K562 (cell line): ENCODE data around the genes KRTAP19-8 and URB1.

- RAMPAGE, long total RNA, result no peak
- RRBS, result no CpG with 5 or more reads among the region's 3 CpGs
PRO-cap:
- standard, result no peak
- CoPRO, capped RNA only, 2 experiments, result no peak in any of the 2 experiments
- CoPRO, capped and uncapped RNA, 2 experiments, result no peak in any of the 2 experiments
- CoPRO, uncapped RNA only, 2 experiments, result no peak in any of the 2 experiments
CAGE:
- cytosol, long polyA plus RNA, result no peak
- long polyA plus RNA, result no peak
- nucleolus, long total RNA, result no peak
- nucleus, long polyA plus RNA, result no peak
These were observed at the start of gene KRTAP19-8 for GRCh38 chr21:31038348-31038823. TSS of gene KRTAP19-8 (minus strand) at chr21:31038476.

DNA sequence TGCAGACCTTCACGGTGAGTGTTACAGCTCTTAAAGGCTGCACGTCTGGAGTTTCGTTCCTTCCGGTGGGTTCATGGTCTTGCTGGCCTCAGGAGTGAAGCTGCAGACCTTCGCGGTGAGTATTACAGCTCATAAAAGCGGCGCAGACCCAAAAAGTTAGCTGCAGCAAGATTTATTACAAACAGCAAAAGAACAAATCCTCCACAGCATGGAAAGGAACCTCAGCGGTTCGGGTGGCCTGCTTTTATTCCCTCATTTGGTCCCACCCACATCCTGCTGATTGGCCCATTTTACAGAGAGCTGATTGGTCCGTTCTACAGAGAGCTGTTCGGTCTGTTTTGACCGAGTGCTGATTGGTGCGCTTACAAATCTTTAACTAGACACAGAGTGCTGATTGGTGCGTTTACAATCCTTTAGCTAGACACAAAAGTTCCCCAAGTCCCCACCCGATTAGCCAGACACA, 49.6 kb upstream of the KRTAP19-8 start:
- RAMPAGE, long total RNA, result no peak
- RRBS, result no CpG with 5 or more reads among the region's 16 CpGs
PRO-cap:
- standard, result no peak
- CoPRO, capped RNA only, 2 experiments, result no peak in any of the 2 experiments
- CoPRO, capped and uncapped RNA, 2 experiments, result no peak in any of the 2 experiments
- CoPRO, uncapped RNA only, 2 experiments, result no peak in any of the 2 experiments
CAGE:
- cytosol, long polyA plus RNA, result no peak
- long polyA plus RNA, result no peak
- nucleolus, long total RNA, result no peak
- nucleus, long polyA plus RNA, result no peak

- RAMPAGE, long total RNA, result no peak
- RRBS, result no CpG with 5 or more reads among the region's 16 CpGs
PRO-cap:
- standard, result no peak
- CoPRO, capped RNA only, 2 experiments, result no peak in any of the 2 experiments
- CoPRO, capped and uncapped RNA, 2 experiments, result no peak in any of the 2 experiments
- CoPRO, uncapped RNA only, 2 experiments, result no peak in any of the 2 experiments
CAGE:
- cytosol, long polyA plus RNA, result no peak
- long polyA plus RNA, result no peak
- nucleolus, long total RNA, result no peak
- nucleus, long polyA plus RNA, result no peak
These were observed 4.3 kb upstream of the SOD1 start for GRCh38 chr21:31655095-31655604.

DNA sequence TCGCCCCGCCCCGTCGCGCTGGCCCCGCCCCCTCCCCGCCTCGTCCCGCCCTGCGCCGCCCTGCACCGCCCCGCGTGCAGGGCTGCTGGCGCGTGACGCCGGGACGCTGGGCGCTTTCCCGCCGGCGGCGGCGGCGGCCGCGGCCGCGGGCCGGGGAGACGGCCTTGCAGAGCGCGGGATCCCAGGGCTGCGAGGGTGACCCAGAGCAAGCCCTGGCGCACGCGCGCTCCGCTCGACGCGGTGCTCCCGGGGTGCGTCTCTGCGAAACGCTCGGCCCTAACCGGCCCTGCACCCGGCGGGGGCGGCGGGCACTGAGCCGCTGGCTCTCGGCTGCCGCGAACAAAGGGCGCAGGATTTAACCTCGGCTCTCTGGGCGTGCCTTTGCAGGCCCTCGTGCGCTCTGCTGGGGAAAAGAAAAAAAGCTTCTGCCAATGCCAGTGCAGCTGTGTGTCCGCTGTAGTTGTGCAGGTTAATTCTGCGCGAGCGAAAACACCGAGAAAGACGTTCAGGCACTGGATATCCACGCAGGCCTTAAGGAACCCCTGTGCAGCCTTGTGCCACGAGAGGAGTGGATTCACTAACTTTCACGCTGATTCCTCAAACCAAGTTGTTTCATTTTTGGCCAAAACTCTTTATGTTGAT, 362 bp upstream of the SCAF4 start:
- RAMPAGE, long total RNA, result no peak
- RRBS, result 6% methylated on average over 19 of the region's 71 CpGs
PRO-cap:
- standard, result bidirectional peak, plus-strand start at position 143 of the sequence, minus-strand start outside the sequence; bidirectional peak, plus-strand start at position 437 of the sequence, minus-strand start at position 328 of the sequence
- CoPRO, capped RNA only, 2 experiments, result peak in 2 of 2 experiments; most common plus-strand start position 113 of the sequence (in 2)
- CoPRO, capped and uncapped RNA, 2 experiments, result peak in 2 of 2 experiments; most common plus-strand start position 113 of the sequence (in 2)
- CoPRO, uncapped RNA only, 2 experiments, result peak in 2 of 2 experiments; most common plus-strand start position 113 of the sequence (in 1)
CAGE:
- cytosol, long polyA plus RNA, result start-site peak on the plus strand centred at position 170 of the sequence, 185 bp wide, 12 and 5 reads in 2 replicates
- long polyA plus RNA, result no peak
- nucleolus, long total RNA, result no peak
- nucleus, long polyA plus RNA, result start-site peak on the plus strand centred at position 89 of the sequence, 9 bp wide, 5 and 8 reads in 2 replicates

DNA sequence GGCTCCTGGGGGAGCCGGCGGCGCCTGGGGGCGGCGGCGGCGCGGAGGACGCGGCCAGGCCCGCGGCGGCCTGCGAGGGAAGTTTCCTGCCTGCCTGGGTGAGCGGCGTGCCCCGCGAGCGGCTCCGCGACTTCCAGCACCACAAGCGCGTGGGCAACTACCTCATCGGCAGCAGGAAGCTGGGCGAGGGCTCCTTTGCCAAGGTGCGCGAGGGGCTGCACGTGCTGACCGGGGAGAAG, 796 bp downstream of the HUNK start:
- RAMPAGE, long total RNA, result no peak
- RRBS, result no CpG with 5 or more reads among the region's 29 CpGs
PRO-cap:
- standard, result no peak
- CoPRO, capped RNA only, 2 experiments, result no peak in any of the 2 experiments
- CoPRO, capped and uncapped RNA, 2 experiments, result no peak in any of the 2 experiments
- CoPRO, uncapped RNA only, 2 experiments, result no peak in any of the 2 experiments
CAGE:
- cytosol, long polyA plus RNA, result no peak
- long polyA plus RNA, result no peak
- nucleolus, long total RNA, result no peak
- nucleus, long polyA plus RNA, result no peak

GRCh38 chr21:31908076-31908786, 35.4 kb downstream of the HUNK start:
- RAMPAGE, long total RNA, result no peak
- RRBS, result no CpG with 5 or more reads among the region's 19 CpGs
PRO-cap:
- standard, result no peak
- CoPRO, capped RNA only, 2 experiments, result no peak in any of the 2 experiments
- CoPRO, capped and uncapped RNA, 2 experiments, result no peak in any of the 2 experiments
- CoPRO, uncapped RNA only, 2 experiments, result no peak in any of the 2 experiments
CAGE:
- cytosol, long polyA plus RNA, result no peak
- long polyA plus RNA, result no peak
- nucleolus, long total RNA, result no peak
- nucleus, long polyA plus RNA, result no peak

DNA sequence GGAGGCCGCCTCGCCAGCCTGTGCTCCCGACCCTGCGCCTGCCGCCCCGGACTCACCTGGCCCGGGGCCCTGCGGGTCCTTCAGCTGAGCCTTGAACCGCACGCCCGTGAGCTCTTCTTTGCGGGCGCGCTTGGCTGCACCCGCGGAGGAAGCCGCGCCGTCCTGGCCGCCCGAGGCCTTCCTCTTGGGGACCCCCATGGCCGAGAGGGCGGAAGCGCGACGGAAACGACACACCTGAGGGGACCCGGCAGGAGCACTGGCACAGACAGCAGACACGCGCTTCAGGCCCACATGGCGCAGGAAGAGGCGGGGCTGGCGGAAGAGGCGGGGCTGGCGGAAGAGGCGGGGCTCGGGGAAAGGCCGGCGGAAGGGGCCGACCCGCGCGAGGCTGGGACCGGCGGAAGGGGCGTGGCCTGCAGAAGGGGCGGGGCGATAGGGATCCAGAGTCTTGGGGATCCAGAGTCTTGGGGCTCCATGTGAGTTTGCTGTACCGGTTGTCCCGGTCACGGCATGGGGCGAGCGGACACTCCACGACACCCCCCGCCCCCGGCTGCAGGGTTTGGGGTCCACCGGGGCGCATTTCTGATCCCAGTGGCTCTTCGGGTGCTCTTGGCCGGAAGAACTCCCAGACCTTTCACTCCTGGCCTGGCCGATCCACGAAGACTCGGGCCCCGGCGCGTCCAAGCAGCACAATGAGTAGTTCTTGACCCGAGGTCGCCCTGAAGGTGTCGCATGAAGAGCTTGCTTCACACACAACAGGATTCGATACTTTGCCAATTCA, at the start of gene URB1:
Gene URB1 (minus strand): TSS at position 300 of the 781 bp plus-strand sequence.
- RAMPAGE, long total RNA, result start-site peak on the minus strand centred at position 255 of the sequence, 97 bp wide, 1,148 and 541 reads in 2 replicates; start-site peak on the plus strand centred at position 441 of the sequence, 53 bp wide, 199 and 275 reads in 2 replicates
- RRBS, result 3% methylated on average over 24 of the region's 70 CpGs
PRO-cap:
- standard, result bidirectional peak, plus-strand start at position 475 of the sequence, minus-strand start at position 300 of the sequence; bidirectional peak, plus-strand start at position 657 of the sequence, minus-strand start at position 666 of the sequence
- CoPRO, capped RNA only, 2 experiments, result peak in 2 of 2 experiments; most common plus-strand start position 418 of the sequence (in 2); most common minus-strand start position 300 of the sequence (in 2)
- CoPRO, capped and uncapped RNA, 2 experiments, result peak in 2 of 2 experiments; most common plus-strand start position 418 of the sequence (in 2); most common minus-strand start position 293 of the sequence (in 2)
- CoPRO, uncapped RNA only, 2 experiments, result peak in 1 of 2 experiments; most common plus-strand start position 490 of the sequence (in 1); most common minus-strand start position 278 of the sequence (in 1)
CAGE:
- cytosol, long polyA plus RNA, result start-site peak on the minus strand centred at position 277 of the sequence, 39 bp wide, 405 and 243 reads in 2 replicates
- long polyA plus RNA, result start-site peak on the minus strand centred at position 291 of the sequence, 68 bp wide, 187 and 135 reads in 2 replicates
- nucleolus, long total RNA, result no peak
- nucleus, long polyA plus RNA, result start-site peak on the minus strand centred at position 277 of the sequence, 40 bp wide, 549 and 1,063 reads in 2 replicates

- RAMPAGE, long total RNA, result no peak
- RRBS, result no CpG with 5 or more reads among the region's 13 CpGs
PRO-cap:
- standard, result no peak
- CoPRO, capped RNA only, 2 experiments, result no peak in any of the 2 experiments
- CoPRO, capped and uncapped RNA, 2 experiments, result no peak in any of the 2 experiments
- CoPRO, uncapped RNA only, 2 experiments, result no peak in any of the 2 experiments
CAGE:
- cytosol, long polyA plus RNA, result no peak
- long polyA plus RNA, result no peak
- nucleolus, long total RNA, result no peak
- nucleus, long polyA plus RNA, result no peak
These were observed 82.6 kb downstream of the EVA1C start for GRCh38 chr21:32494783-32495851.

- RAMPAGE, long total RNA, result no peak
- RRBS, result no CpG with 5 or more reads among the region's 4 CpGs
PRO-cap:
- standard, result no peak
- CoPRO, capped RNA only, 2 experiments, result no peak in any of the 2 experiments
- CoPRO, capped and uncapped RNA, 2 experiments, result no peak in any of the 2 experiments
- CoPRO, uncapped RNA only, 2 experiments, result no peak in any of the 2 experiments
CAGE:
- cytosol, long polyA plus RNA, result no peak
- long polyA plus RNA, result no peak
- nucleolus, long total RNA, result no peak
- nucleus, long polyA plus RNA, result no peak
These were observed 77.2 kb downstream of the TCP10L start for GRCh38 chr21:32508077-32508507.

GRCh38 chr21:32520891-32522095, 64.0 kb downstream of the TCP10L start:
- RAMPAGE, long total RNA, result no peak
- RRBS, result no CpG with 5 or more reads among the region's 17 CpGs
PRO-cap:
- standard, result no peak
- CoPRO, capped RNA only, 2 experiments, result no peak in any of the 2 experiments
- CoPRO, capped and uncapped RNA, 2 experiments, result no peak in any of the 2 experiments
- CoPRO, uncapped RNA only, 2 experiments, result no peak in any of the 2 experiments
CAGE:
- cytosol, long polyA plus RNA, result no peak
- long polyA plus RNA, result no peak
- nucleolus, long total RNA, result no peak
- nucleus, long polyA plus RNA, result no peak

DNA sequence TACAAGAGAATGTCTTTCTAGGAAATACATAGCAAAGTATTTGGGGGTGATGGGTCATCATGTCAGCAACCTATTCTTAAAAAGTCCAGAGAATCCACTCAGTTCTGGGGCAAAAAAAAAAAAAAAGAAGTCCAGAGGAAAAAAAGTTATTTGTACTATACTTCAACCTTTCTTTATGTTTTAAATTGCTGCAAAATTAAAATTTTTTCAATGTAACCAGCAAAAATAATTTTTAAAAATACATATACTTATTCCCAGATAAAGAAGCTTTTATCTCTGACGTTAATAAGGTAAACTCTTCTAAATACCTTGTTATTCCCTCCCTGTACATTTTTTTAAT, 21.5 kb downstream of the SYNJ1 start:
- RAMPAGE, long total RNA, result no peak
- RRBS, result no CpG with 5 or more reads among the region's 1 CpG
PRO-cap:
- standard, result no peak
- CoPRO, capped RNA only, 2 experiments, result no peak in any of the 2 experiments
- CoPRO, capped and uncapped RNA, 2 experiments, result no peak in any of the 2 experiments
- CoPRO, uncapped RNA only, 2 experiments, result no peak in any of the 2 experiments
CAGE:
- cytosol, long polyA plus RNA, result no peak
- long polyA plus RNA, result no peak
- nucleolus, long total RNA, result no peak
- nucleus, long polyA plus RNA, result no peak

DNA sequence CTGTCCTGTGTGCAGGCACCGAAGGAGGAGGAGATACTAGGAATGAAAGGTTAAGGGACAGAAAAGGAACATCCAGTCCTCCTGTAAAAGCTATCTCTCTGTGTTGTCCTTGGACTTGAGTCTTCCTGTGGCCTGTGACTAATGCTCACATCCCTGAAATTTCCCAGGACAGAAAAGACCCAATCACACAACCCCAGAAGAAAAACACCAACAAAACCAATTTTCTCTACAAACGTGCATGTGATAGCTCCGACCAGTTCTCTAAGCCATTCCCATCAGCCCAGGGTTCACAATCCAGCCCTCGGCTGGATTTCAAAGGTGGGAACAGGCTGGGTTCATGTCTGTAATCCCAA, 104.3 kb upstream of the C21orf62 start:
- RAMPAGE, long total RNA, result no peak
- RRBS, result no CpG with 5 or more reads among the region's 4 CpGs
PRO-cap:
- standard, result no peak
- CoPRO, capped RNA only, 2 experiments, result no peak in any of the 2 experiments
- CoPRO, capped and uncapped RNA, 2 experiments, result no peak in any of the 2 experiments
- CoPRO, uncapped RNA only, 2 experiments, result no peak in any of the 2 experiments
CAGE:
- cytosol, long polyA plus RNA, result no peak
- long polyA plus RNA, result no peak
- nucleolus, long total RNA, result no peak
- nucleus, long polyA plus RNA, result no peak

GRCh38 chr21:33036473-33036809, 10.7 kb downstream of the OLIG2 start:
- RAMPAGE, long total RNA, result no peak
- RRBS, result no CpG with 5 or more reads among the region's 5 CpGs
PRO-cap:
- standard, result no peak
- CoPRO, capped RNA only, 2 experiments, result no peak in any of the 2 experiments
- CoPRO, capped and uncapped RNA, 2 experiments, result no peak in any of the 2 experiments
- CoPRO, uncapped RNA only, 2 experiments, result no peak in any of the 2 experiments
CAGE:
- cytosol, long polyA plus RNA, result no peak
- long polyA plus RNA, result no peak
- nucleolus, long total RNA, result no peak
- nucleus, long polyA plus RNA, result no peak

GRCh38 chr21:33070903-33071839, 1.2 kb downstream of the OLIG1 start:
- RAMPAGE, long total RNA, result no peak
- RRBS, result 34% methylated on average over 23 of the region's 88 CpGs
PRO-cap:
- standard, result no peak
- CoPRO, capped RNA only, 2 experiments, result no peak in any of the 2 experiments
- CoPRO, capped and uncapped RNA, 2 experiments, result no peak in any of the 2 experiments
- CoPRO, uncapped RNA only, 2 experiments, result no peak in any of the 2 experiments
CAGE:
- cytosol, long polyA plus RNA, result no peak
- long polyA plus RNA, result no peak
- nucleolus, long total RNA, result no peak
- nucleus, long polyA plus RNA, result no peak

DNA sequence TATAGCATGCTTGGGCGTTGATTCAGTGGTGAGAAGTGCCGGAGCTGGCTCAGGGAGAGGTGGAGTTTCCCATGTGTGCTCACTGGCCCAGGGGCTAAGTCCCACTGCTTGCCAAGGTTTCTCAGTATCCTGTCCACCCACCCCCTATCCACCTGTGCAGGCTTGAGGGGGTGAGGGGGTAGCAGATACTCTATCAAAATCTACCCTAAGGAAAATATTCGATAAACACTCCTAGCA, 1.2 kb downstream of the IFNAR2 start:
- RAMPAGE, long total RNA, result no peak
- RRBS, result no CpG with 5 or more reads among the region's 3 CpGs
PRO-cap:
- standard, result no peak
- CoPRO, capped RNA only, 2 experiments, result no peak in any of the 2 experiments
- CoPRO, capped and uncapped RNA, 2 experiments, result no peak in any of the 2 experiments
- CoPRO, uncapped RNA only, 2 experiments, result no peak in any of the 2 experiments
CAGE:
- cytosol, long polyA plus RNA, result no peak
- long polyA plus RNA, result no peak
- nucleolus, long total RNA, result no peak
- nucleus, long polyA plus RNA, result no peak

GRCh38 chr21:33244266-33245038, 14.7 kb downstream of the IFNAR2 start:
- RAMPAGE, long total RNA, result no peak
- RRBS, result no CpG with 5 or more reads among the region's 6 CpGs
PRO-cap:
- standard, result no peak
- CoPRO, capped RNA only, 2 experiments, result no peak in any of the 2 experiments
- CoPRO, capped and uncapped RNA, 2 experiments, result no peak in any of the 2 experiments
- CoPRO, uncapped RNA only, 2 experiments, result no peak in any of the 2 experiments
CAGE:
- cytosol, long polyA plus RNA, result no peak
- long polyA plus RNA, result no peak
- nucleolus, long total RNA, result no peak
- nucleus, long polyA plus RNA, result no peak

DNA sequence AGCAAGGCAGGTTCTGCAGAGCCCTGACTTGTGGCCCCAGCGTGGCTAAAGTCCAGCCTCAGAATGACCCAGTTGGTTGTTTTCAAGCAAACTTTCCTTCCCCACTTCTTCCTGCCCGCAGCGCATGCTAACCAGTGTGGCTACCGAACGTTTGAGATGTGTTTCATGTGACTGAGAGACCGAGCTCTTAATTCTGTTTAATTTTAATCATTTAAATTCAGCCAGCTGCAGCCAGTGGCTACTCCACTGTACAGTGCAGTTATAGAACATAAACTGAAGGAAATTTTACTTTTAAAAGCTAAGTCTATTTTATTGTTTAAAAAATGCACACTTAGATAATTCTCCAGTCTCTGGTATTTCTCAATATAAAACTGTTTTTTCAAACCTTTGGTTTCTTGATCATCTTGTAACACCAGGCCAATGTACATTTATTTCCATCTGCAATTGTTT, 6.0 kb upstream of the IL10RB start:
- RAMPAGE, long total RNA, result no peak
- RRBS, result no CpG with 5 or more reads among the region's 6 CpGs
PRO-cap:
- standard, result no peak
- CoPRO, capped RNA only, 2 experiments, result no peak in any of the 2 experiments
- CoPRO, capped and uncapped RNA, 2 experiments, result no peak in any of the 2 experiments
- CoPRO, uncapped RNA only, 2 experiments, result no peak in any of the 2 experiments
CAGE:
- cytosol, long polyA plus RNA, result no peak
- long polyA plus RNA, result no peak
- nucleolus, long total RNA, result no peak
- nucleus, long polyA plus RNA, result no peak

DNA sequence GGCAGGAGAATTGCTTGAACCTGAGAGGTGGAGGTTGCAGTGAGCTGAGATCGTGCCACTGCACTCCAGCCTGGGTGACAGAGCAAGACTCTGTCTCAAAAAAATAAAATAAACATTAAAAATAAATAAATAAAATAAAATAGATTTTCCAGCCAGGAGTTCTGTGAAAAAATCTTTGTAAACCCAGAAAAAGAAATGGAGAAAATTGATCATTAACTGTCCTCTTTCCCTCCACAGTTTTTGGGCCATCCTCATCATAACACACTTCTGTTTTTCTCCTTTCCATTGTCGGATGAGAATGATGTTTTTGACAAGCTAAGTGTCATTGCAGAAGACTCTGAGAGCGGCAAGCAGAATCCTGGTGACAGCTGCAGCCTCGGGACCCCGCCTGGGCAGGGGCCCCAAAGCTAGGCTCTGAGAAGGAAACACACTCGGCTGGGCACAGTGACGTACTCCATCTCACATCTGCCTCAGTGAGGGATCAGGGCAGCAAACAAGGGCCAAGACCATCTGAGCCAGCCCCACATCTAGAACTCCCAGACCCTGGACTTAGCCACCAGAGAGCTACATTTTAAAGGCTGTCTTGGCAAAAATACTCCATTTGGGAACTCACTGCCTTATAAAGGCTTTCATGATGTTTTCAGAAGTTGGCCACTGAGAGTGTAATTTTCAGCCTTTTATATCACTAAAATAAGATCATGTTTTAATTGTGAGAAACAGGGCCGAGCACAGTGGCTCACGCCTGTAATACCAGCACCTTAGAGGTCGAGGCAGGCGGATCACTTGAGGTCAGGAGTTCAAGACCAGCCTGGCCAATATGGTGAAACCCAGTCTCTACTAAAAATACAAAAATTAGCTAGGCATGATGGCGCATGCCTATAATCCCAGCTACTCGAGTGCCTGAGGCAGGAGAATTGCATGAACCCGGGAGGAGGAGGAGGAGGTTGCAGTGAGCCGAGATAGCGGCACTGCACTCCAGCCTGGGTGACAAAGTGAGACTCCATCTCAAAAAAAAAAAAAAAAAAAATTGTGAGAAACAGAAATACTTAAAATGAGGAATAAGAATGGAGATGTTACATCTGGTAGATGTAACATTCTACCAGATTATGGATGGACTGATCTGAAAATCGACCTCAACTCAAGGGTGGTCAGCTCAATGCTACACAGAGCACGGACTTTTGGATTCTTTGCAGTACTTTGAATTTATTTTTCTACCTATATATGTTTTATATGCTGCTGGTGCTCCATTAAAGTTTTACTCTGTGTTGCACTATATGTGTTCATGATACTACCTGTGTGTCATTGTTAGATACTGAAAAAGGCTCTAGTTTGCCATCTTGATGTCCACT, 28.3 kb upstream of the IFNAR1 start:
- RAMPAGE, long total RNA, result no peak
- RRBS, result no CpG with 5 or more reads among the region's 18 CpGs
PRO-cap:
- standard, result no peak
- CoPRO, capped RNA only, 2 experiments, result no peak in any of the 2 experiments
- CoPRO, capped and uncapped RNA, 2 experiments, result no peak in any of the 2 experiments
- CoPRO, uncapped RNA only, 2 experiments, result peak in 1 of 2 experiments; most common plus-strand start position 1,220 of the sequence (in 1); most common minus-strand start position 1,196 of the sequence (in 1)
CAGE:
- cytosol, long polyA plus RNA, result start-site peak on the plus strand centred at position 1,147 of the sequence, 14 bp wide, 130 and 94 reads in 2 replicates
- long polyA plus RNA, result start-site peak on the plus strand centred at position 1,157 of the sequence, 34 bp wide, 175 and 157 reads in 2 replicates
- nucleolus, long total RNA, result no peak
- nucleus, long polyA plus RNA, result start-site peak on the plus strand centred at position 1,157 of the sequence, 111 bp wide, 34 and 98 reads in 2 replicates